Type B pancreatic cell (in vitro differentiated cells): ENCODE data around the genes CCDC28B and RBBP4.

DNA sequence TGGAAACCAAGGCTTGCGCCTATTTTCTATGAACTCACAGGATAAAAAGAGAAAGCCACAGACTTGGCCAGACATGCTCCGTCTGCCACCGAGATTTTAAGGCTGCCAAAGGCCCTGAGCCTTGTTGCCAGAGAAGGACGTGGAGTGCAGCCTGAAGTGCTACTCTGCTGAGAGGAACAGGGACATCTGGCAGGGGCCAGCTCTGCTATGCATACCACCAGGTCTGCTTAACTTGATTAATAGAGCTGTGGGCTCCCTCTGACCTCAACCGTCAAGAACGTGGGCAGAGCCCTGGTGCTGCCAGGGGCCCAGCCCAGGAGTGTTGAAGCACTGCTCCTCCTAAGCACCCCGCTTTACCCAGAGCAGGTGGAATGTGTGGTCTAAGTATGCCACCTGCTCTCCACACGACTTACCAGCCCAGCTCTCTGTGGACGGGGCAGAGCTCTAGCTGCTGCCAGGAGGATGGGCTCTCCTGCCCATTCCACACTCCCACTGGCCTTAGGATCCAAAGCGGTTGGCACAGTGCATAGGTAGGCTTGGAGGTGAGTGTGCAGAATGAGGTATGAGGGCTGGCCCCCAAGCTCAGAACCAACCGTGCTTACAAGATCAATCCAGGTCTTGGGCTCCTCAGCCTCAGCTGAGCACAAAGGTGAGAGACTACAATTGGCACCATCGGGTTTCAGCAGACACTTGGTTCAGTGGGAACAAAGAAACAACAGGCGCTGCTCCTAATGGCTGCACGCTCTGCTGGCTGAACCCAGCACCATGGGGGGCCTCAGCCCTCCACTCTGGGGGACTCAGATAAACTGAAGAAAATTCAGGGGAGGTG is 10.7 kb downstream of the HCRTR1 start:
- PRO-cap = no peak

- PRO-cap = no peak
These were observed 24.9 kb downstream of the ADGRB2 start for GRCh38 chr1:31739086-31739845.

- PRO-cap = bidirectional peak, plus-strand start at chr1:32200621, minus-strand start at chr1:32200329; bidirectional peak, plus-strand start at chr1:32200799, minus-strand start at chr1:32200731
These were observed at the start of gene CCDC28B for GRCh38 chr1:32200086-32200928. CCDC28B (plus strand) TSS chr1:32200595.

- PRO-cap = no peak
These were observed 6.1 kb downstream of the TMEM234 start for GRCh38 chr1:32215841-32216710.

DNA sequence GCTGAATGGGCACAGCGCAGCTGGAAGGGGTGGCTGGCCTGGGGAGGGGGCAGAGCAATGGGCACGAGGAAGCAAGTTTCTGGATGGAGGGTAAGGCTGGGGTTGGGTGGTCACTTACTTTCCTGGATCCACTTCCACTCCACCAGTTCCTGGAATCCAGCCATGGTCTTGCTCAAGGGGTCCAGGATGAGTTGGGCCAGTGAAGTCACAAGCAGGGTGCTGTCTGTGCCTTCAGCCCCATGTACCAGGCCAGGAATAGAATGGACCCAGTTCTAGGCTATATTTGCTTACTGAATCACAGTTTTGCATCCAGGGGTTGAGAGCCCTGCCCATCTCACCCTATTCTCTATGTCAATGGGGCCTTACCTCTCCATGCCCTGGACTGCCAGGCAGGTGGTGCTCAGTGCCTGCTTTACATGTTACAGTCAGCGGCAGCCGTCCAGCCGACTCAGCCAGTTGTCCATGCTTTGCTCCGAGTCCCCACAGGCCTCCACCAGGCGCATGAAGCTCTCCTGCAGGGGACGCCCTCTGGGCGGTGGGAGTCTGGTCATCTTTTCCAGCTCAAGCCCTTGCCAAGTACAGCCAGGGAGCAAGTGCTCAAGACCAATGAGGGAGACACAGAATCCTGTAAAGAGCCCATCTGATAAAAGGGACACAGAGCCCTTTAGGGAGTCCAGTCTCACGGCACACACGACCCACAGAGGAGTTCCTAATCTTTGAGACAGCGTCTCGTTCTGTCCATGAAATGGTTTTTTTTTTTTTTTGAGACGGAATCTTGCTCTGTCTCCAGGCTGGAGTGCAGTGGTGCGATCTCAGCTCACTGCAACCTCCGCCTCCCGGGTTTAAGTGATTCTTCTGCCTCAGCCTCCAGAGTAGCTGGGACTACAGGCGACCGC is 12.2 kb upstream of the FAM167B start:
- PRO-cap = no peak

- PRO-cap = no peak
These were observed 7.3 kb upstream of the FAM167B start for GRCh38 chr1:32239723-32240051.

DNA sequence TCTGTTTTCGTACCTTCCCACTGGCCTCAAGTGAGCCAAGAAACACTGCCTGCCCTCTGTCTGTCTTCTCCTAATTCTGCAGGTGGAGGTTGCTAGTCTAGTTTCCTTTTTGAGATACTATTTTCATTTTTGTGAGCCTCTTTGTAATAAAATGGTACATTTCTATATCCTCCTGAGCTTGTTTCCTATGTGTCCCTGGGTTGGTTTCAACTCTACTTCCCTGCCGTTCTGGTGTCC is 2.7 kb downstream of the MARCKSL1 start:
- PRO-cap = no peak

DNA sequence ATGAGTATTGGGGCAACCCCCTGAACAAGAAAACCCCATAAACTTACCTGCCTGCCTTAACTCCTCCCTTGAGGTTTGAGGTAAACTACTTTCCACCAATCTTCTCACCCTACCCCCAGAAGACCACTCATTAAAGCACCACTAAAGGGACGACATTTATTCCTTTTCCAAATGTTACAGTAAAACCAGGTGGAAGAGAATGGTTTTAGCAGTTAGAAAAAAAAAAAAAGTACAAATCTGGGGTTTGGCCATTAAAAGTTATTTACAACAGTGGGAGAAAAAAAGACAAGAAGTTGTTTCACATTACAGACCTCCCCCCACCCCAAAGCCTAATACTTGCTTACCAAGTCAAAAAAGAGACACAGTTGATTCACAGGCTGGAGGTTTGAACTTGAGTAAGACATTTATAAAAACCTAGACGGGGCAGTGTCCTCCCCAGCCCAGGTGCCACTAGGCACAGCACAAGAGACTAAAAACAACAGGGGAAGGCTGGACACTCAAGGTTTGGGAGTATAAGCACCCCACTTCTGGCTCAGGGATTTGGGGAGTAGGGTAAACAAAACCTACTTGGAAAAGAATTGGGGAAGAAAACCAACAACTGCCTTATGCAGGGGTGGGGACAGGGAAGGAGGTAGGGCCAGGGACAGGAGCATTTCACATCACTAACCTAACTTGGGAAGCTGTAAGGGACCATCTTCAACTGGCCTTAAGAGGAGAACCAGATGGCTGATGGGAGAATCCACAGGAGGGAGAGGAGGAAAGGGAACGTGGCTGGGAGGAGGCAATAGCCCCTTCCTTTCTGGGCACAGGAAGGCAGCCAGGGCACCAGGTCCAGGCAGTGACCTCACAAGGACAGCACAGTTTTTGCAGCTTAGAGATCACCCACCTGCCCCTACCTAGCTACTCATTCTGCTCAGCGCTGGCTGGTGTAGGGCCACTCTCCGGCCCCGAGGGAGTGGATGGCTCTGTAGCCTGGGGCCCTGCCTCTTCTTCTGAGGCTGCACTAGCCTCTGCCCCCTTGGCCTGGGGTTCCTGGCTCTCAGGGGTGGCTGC is 2.0 kb downstream of the MARCKSL1 start:
- PRO-cap = no peak

DNA sequence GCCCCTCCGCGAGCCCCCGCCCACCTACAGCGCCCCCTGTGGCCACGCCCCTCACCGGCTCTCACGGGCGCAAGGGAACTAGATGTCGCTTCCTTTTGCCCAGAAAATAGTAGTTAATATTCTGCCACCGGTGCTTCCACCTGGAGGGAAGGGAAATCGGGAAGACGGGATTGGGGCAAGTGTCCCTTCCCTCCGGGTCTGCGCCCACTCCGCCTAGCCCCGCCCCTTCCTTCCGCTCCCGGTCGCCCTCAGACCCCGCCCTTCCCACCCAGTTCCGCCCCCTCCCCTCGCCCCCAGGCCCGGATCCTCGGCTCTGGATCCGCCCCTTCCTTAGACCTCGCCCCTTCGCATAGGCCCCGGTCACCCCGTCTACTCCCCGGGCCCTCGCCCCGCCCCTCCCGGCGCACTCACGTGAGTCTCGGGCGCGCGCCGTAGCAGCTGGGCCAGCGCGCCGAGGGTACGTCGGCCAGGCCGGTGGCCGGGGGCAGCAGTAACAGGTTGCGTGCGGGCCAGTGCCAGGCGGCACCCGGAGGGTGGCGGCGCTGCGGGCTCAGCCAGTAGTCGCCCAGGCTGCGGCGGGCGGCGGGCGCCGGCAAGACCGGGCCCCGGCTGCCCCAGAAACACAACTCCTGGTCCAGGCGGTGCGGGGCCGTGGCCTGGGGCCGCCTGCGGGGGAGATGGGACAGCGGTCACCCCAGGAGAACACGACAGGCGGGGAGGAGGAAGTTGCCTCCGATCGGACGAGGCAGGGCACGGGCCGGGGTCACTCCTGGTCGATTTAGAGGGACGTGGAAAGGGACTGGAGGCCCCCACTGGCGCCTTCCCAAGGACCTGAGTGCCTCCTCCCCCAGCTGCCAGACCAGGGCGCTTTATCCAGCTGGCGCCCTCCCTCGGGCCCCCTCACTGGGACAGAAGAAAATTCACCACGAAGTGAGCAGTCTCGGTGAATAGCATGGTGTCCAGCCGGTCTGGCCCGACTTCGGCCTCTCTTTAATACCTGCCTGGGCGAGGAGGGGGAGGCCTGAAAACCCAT is 10.8 kb downstream of the FAM229A start:
- PRO-cap = bidirectional peak, plus-strand start at position 414 of the sequence, minus-strand start at position 211 of the sequence; unidirectional peak, plus-strand start at position 568 of the sequence; bidirectional peak, plus-strand start at position 923 of the sequence, minus-strand start at position 833 of the sequence

- PRO-cap = no peak
These were observed 10.9 kb downstream of the TSSK3 start for GRCh38 chr1:32373088-32373857.

- PRO-cap = no peak
These were observed 15.1 kb downstream of the BSDC1 start for GRCh38 chr1:32378878-32379741.

- PRO-cap = no peak
These were observed 7.4 kb downstream of the BSDC1 start for GRCh38 chr1:32386689-32387426.

DNA sequence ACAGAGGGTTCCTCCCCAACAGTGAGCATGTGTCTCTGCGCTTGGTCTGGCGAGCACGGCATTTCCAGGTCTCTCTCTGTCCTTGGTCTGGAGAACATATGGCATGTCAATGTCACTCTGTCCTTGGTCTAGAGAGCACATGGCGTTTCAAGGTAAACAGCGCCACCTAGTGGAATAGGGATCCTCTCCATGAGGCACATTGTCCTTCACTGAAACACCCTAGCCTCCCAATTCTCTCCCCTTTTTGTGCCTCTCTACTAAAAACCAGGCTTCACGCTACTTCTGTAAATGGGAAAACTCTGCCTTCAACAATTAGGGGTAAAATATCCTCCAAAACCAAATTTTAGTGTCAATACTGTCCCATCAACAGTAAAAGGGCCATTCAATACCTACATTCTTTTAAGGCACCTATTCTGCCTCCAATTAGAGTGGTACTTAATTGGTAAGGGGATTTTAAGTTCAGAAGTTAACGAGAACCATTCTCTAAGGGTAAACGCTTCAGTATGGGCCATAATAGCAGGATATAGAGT is 19.8 kb upstream of the BSDC1 start:
- PRO-cap = no peak

- PRO-cap = bidirectional peak, plus-strand start at chr1:32612411, minus-strand start at chr1:32612247
These were observed 38.3 kb downstream of the ZBTB8OS start for GRCh38 chr1:32611996-32612534.

- PRO-cap = bidirectional peak, plus-strand start at chr1:32651245, minus-strand start at chr1:32650991; bidirectional peak, plus-strand start at chr1:32651718, minus-strand start at chr1:32651629
These were observed at the start of gene RBBP4 for GRCh38 chr1:32651081-32652299. RBBP4 (plus strand) TSS chr1:32651208.

GRCh38 chr1:32892807-32893973 is 6.9 kb downstream of the HPCA start:
- PRO-cap = unidirectional peak, minus-strand start at chr1:32893825

- PRO-cap = no peak
These were observed 3.2 kb upstream of the TMEM54 start for GRCh38 chr1:32904198-32904883.

DNA sequence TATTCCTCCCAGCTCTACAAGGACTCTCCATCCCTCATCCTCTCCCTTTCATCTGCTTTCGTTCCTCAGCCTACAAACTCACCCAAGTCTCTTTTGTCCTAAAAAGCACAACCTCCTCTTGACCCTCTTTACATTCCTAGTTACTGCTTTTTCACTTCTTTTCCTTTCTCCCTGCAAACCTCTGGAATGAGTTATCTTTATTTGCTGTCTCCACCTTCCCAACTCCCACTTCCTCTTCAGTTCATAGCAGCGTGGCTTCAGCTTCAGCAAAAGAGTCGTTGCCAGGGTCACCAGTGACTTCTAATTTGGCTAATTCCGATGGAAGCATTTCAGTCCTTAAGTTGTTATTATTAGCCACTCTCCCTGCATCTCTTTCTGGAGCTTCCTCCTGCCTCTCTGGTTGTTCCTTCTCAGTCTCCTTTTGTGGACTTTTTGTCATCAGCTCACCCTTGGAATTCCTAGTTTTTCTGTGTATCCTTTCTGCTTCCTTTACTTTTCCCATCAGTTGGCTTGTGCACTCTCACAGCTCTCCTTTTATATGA is 6.3 kb upstream of the TMEM54 start:
- PRO-cap = no peak

GRCh38 chr1:32925493-32925707 is 24.2 kb upstream of the TMEM54 start:
- PRO-cap = no peak

GRCh38 chr1:32986880-32987338 is 22.3 kb upstream of the RNF19B start:
- PRO-cap = no peak